Spleen (tissue), 7 donors: ENCODE data around the genes NPIPA8, TMC7 and KNOP1.

- PRO-cap, 4 experiments: no peak in any of the 4 experiments
- RAMPAGE, long total RNA, 4 experiments: no peak in any of the 4 experiments
Measured at GRCh38 chr16:17744921-17745647, 274.3 kb upstream of the XYLT1 start.

GRCh38 chr16:17949776-17950248 lies 386.7 kb downstream of the NPIPA8 start:
- PRO-cap, 4 experiments: no peak in any of the 4 experiments
- RAMPAGE, long total RNA, 4 experiments: no peak in any of the 4 experiments

DNA sequence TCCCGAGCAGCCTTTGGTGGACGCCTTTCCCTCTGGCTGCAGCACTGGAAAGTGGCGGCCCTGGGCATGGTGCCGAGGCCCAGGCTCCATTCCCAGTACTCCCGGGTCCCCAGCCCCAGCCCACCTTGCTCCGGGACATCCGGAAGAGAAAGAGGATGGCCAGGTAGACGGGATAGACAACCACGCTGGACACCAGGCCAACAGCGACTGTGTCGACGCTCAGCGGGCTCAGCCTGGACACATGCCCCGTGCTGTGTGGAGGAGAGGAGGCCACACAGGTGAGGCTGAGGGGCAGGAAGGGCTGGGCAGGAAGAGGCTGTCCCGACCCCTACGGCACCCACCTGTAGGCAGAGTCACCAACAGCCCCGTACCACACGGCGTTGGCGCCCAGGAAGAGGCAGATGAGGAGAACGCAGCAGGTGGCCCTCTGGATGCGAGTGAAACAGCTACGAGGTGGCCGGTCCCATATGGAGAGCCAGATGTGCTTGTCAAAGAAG lies at the start of gene NPIPA8:
TSS of gene NPIPA8 (minus strand) at position 227 of the 497 bp plus-strand sequence.
- PRO-cap, 4 experiments: no peak in any of the 4 experiments
- RAMPAGE, long total RNA, 4 experiments: no peak in any of the 4 experiments

DNA sequence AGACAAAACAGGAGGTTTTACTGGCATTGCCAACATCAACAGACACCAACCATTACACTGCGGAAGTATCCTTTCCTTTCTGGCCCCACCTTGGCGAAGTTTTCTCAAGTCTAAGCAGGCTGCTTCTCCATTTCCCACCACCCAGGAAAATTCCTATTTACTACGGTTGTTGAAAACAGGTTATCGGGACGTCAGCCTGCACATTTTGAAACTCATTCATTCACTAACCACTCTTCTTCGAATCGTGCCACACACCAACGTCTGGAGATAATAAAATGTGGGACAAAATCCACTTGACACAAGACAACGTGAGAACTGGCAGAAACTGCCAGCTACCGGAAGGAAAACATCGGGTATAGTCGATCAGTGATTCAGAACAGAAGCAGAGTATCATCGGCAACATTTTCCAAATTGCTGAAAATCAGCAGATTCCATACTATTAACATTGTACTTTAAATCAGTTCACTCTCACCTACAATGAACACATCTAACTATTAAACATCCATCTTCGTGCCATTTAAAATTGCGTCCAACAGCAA lies 935 bp downstream of the RPS15A start:
- PRO-cap, 4 experiments: no peak in any of the 4 experiments
- RAMPAGE, long total RNA, 4 experiments: no peak in any of the 4 experiments

GRCh38 chr16:18854576-18855743 lies 53.6 kb upstream of the ARL6IP1 start:
- PRO-cap, 4 experiments: no peak in any of the 4 experiments
- RAMPAGE, long total RNA, 4 experiments: no peak in any of the 4 experiments

GRCh38 chr16:18955671-18956270 lies 28.0 kb upstream of the TMC7 start:
- PRO-cap, 4 experiments: peak in 1 of 4 experiments; most common plus-strand start chr16:18956130 (in 1)
- RAMPAGE, long total RNA, 4 experiments: no peak in any of the 4 experiments

- PRO-cap, 4 experiments: peak in 3 of 4 experiments; most common plus-strand start chr16:18983997 (in 2)
- RAMPAGE, long total RNA, 4 experiments: no peak in any of the 4 experiments
Measured at GRCh38 chr16:18983705-18984885, at the start of gene TMC7. TMC7 (plus strand) TSS chr16:18983934.

- PRO-cap, 4 experiments: peak in 4 of 4 experiments; most common minus-strand start chr16:19114696 (in 4)
- RAMPAGE, long total RNA, 4 experiments: no peak in any of the 4 experiments
Measured at GRCh38 chr16:19114318-19115444, 917 bp downstream of the ITPRIPL2 start.

- PRO-cap, 4 experiments: no peak in any of the 4 experiments
- RAMPAGE, long total RNA, 4 experiments: no peak in any of the 4 experiments
Measured at GRCh38 chr16:19192677-19193289, 24.7 kb downstream of the SYT17 start.

GRCh38 chr16:19396525-19396951 lies 21.1 kb upstream of the TMC5 start:
- PRO-cap, 4 experiments: no peak in any of the 4 experiments
- RAMPAGE, long total RNA, 4 experiments: no peak in any of the 4 experiments

- PRO-cap, 4 experiments: no peak in any of the 4 experiments
- RAMPAGE, long total RNA, 4 experiments: no peak in any of the 4 experiments
Measured at GRCh38 chr16:19436949-19437863, 19.5 kb downstream of the TMC5 start.

DNA sequence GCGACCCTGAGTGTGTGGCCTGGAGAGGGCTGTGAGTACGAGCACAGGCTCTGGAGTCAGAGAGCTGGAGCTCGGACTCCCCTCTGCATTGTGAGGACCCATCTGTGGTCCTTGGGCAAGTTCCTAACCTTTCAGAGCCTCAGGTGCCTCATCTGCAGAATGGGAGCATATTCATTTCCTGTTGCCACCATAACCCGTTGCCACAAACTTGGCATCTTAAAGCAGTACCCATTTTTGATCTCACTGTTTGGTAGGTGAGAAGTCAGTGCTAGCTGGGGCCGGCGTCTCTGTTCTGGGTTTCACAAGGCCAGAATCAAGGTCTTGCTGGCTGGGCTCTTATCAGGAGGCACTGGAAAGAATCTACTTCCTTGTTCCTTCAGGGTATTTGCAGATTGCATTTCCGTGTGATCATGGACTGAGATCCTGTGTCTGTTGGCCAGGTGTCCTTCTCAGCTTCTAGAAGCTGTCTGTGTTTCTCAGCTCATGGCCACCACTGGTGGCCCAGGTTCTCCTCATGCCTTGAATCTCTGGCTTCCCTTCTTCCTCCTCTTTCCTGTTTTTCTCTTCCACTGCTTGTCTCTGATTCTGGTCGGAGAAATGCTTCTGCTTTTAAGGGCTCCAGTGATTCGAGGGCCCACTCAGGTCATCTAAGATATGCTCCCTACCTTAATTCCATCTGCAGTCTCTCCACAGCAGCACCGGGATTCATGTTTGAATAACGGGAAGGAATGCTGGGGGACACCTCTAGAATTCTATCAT lies 20.0 kb downstream of the KNOP1 start:
- PRO-cap, 4 experiments: peak in 1 of 4 experiments; most common minus-strand start position 294 of the sequence (in 1)
- RAMPAGE, long total RNA, 4 experiments: no peak in any of the 4 experiments

DNA sequence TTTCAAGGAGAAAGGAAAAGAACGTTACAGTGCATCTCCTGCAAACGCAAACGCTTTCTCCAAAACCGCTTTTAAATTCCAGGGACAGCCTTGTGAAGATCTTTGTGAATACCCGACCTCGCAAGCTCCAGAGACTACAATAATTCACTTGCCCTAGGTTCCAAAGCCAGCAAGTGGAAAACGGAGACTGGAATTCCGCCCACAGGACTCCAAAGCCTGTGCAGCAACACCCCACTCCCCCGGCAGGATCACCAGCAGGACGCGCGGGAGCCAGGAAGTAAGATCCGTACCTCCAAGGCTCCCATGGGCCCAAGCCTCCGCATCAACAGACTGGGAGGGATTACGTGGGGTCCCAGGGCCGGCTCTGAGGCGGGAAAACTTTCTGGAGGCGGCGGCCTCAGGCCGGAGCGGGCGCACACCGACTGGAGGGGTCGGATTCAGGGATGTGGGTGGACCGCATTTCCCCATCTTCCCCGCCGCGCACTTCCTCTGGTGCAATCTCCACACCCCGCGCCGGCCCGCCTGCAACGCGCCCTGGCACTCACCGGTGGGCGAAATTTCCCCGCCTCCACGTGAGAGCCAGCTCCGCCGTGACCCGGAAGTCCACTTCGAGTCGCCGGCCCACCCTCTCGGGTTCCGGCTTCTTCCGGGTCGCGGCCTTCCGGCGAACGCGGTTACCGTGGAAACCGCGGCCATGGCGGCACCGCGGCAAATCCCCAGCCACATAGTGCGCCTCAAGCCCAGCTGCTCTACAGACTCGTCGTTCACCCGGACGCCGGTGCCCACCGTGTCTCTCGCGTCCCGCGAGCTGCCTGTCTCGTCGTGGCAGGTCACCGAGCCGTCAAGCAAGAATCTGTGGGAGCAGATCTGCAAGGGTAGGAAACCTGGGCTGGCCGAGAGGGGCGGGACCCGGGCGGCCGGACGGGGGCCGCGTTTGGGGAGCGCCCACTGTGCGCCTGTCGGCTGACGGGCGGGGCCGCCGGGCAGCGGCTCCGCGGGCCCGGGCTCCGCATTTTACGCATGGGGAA lies at the start of gene KNOP1:
TSS of gene KNOP1 (minus strand) at position 615 of the 1,028 bp plus-strand sequence.
- PRO-cap, 4 experiments: peak in 4 of 4 experiments; most common plus-strand start position 754 of the sequence (in 4); most common minus-strand start position 543 of the sequence (in 2)
- RAMPAGE, long total RNA, 4 experiments: start-site peak on the plus strand in 3 of 4 experiments, centred at positions 681 to 688 of the sequence, 60 to 87 reads per replicate; start-site peak on the minus strand in 4 of 4 experiments, centred at positions 571 to 573 of the sequence, 23 to 169 reads per replicate

DNA sequence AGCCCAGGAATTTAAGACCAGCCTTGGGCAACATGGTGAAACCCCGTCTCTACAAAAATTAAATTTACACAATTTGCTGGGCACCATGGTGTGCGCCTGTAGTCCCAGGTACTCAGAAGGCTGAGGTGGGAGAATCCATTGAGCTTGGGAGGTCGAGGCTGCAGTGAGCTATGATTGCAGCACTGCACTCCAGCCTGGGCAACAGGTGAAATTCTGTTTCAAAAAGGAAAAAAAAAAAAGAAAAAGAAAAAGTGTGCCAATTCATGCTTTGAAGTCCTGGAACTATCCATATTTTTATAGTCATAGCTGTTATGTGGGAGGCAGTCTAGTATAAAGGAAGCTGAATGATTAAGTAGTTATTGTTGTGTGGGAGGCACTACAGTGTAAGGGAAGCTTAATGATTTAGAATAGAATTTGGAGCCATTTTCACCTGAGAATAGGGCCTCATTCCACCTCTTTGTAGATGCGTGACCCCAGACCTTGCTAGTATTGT lies 31.5 kb downstream of the IQCK start:
- PRO-cap, 4 experiments: no peak in any of the 4 experiments
- RAMPAGE, long total RNA, 4 experiments: no peak in any of the 4 experiments

DNA sequence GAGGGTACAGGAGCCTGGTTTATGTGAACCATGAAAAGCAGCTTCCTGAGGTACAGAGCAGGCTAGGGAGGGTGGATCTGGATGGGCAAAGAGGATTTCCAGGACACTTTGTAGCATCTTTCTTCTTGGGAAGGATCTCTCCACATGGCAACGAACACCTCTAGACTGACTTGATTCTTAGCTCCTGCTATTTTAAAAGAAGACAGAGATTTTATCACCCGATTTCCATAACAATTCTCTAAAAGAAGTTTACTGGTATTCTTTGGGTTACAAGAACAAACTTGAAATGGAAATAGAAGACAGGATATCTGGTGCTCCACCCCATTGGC lies 43.3 kb downstream of the IQCK start:
- PRO-cap, 4 experiments: no peak in any of the 4 experiments
- RAMPAGE, long total RNA, 4 experiments: no peak in any of the 4 experiments

DNA sequence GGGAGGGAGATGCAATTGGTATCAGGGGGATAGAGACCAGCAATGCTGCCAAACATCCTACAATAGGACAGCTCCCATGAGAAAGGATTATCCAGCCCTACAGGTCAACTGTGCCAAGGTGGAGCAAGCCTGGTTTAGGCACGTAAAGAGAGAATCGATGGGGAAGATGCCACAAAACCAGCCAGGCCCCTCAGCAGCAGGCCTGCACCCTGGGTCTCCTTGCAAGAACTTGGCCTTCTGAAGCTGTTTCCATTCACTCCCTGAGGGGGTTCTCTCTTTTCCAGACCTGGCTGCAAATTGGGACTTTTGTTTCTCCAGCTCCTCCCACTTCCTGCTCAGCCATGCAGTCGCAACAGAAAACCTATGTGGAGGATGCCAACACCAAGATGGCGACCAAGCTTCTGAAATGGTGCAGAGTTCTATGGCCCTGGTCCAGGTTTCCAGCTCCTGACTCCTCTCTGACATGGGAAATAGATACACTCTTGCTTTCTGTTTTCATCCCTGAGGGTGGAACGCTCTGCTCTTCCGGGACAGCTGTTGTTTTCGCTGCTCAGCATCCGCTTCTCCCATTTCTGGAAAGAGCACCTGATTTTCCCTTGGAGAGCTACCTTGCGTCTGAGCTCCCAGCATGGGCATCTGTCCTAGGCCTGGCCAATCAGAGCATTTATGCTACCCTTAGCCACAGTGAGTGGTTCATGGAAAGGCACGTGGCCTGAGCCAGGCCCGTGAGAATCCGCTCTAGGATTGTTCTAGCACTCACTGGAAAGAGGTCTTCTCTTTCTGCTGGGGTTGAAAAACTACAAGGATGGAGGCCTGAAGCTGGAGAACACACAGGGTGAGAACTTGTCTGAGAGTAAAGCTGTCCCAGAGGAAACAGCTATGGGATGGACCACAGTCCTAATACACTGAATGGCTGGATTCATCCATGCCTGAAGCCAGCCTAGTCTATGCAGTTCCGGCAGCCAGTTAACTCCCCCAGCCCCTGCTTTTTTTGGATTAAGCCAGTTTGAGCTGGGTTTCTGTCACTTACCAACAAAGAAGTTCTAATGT lies 8.1 kb downstream of the GPRC5B start:
- PRO-cap, 4 experiments: no peak in any of the 4 experiments
- RAMPAGE, long total RNA, 4 experiments: no peak in any of the 4 experiments

GRCh38 chr16:19883155-19884205 lies 1.2 kb downstream of the GPRC5B start:
- PRO-cap, 4 experiments: peak in 1 of 4 experiments; most common plus-strand start chr16:19883788 (in 1); most common minus-strand start chr16:19883713 (in 1)
- RAMPAGE, long total RNA, 4 experiments: no peak in any of the 4 experiments

GRCh38 chr16:20574554-20574943 lies 1.6 kb downstream of the ACSM2B start:
- PRO-cap, 4 experiments: no peak in any of the 4 experiments
- RAMPAGE, long total RNA, 4 experiments: no peak in any of the 4 experiments

- PRO-cap, 4 experiments: no peak in any of the 4 experiments
- RAMPAGE, long total RNA, 4 experiments: no peak in any of the 4 experiments
Measured at GRCh38 chr16:20587523-20588292, 11.5 kb upstream of the ACSM2B start.

DNA sequence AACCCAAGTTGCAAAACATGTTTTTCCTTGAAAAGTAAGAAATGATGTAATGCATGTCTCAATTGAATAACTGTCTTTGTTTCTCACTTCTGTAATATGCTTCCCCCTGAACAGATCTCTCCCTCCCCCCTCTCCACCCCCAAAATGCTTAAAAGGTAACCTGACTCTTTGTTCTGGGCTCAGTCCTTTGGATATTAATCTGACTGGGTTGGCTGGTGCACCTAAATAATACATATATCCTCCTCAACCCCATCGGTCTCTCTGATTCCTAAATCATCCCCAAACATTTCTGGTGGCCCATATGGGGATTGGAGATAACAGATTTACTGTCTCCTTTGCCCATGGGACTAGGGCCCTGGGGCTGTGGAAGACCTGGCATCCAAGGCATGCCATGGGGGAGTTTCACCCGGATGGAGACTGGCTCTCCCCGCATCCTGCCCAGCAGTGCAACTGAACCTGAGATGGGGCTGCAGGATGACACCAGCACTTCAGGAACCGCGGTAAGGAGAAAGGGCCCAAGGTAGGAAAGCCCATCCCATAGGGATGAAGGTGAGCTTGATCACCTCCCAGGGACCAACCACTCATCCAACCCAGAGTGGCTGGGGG lies 23.1 kb downstream of the ACSM1 start:
- PRO-cap, 4 experiments: peak in 1 of 4 experiments; most common plus-strand start position 453 of the sequence (in 1)
- RAMPAGE, long total RNA, 4 experiments: start-site peak on the plus strand in 3 of 4 experiments, centred at positions 157 to 503 of the sequence, 6 to 16 reads per replicate